ENCODE measurements around the genes NAA10, OPN1LW and IKBKG.

DNA sequence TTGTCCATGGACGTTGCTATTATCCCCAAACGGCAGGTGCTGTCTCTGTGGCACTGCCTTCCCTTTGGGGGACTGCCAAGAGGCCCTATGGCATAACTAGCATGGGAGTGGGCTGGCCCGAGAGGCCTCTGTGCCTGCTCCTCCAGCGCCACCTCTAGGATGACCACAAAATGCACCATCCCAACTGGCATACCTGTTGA lies 1.5 kb downstream of the SRPK3 start:
- PRO-cap, result no peak

DNA sequence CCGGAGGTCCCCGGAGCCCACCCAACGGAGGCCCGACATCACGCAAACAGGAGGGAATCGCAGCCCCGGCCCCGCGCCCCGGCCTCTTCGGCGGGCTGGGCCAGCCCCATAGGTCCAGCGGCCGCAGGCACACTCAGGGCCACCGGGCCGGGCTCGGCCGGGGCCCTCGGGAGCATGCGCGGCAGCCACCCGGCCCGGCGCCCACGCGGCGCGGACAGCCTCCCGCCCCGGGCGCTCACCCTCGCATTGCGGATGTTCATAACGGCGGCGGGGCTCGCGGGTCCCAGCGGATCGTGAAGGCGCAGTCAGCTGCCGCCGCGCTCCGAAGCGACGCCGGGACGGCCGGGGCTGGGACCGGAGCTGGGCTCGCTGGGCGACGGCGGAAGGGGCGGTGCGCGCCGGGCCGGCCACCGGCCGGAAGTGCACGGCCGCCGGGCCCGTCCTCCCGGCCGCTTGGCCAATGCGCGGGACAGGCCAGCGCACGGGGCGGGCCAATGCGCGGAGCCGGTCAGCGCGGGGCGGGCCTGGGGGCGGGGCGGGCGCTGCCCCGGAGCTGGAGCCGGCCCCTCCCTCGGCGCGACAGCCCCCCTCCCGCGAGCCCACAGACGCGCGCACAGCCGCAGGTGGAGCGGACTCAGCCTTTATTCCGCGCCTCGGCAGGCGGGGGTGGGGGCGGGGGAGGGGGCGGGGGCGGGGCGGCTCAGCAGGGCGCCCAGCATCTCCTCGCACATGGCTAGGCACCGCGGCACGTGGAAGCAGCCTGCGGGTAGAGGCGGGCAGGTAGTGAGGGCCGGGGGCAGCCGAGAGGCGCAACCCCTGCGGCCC lies at the start of gene NAA10:
NAA10 (minus strand) TSS at position 393 of the 825 bp plus-strand sequence.
- PRO-cap, result bidirectional peak, plus-strand start at position 604 of the sequence, minus-strand start at position 393 of the sequence

DNA sequence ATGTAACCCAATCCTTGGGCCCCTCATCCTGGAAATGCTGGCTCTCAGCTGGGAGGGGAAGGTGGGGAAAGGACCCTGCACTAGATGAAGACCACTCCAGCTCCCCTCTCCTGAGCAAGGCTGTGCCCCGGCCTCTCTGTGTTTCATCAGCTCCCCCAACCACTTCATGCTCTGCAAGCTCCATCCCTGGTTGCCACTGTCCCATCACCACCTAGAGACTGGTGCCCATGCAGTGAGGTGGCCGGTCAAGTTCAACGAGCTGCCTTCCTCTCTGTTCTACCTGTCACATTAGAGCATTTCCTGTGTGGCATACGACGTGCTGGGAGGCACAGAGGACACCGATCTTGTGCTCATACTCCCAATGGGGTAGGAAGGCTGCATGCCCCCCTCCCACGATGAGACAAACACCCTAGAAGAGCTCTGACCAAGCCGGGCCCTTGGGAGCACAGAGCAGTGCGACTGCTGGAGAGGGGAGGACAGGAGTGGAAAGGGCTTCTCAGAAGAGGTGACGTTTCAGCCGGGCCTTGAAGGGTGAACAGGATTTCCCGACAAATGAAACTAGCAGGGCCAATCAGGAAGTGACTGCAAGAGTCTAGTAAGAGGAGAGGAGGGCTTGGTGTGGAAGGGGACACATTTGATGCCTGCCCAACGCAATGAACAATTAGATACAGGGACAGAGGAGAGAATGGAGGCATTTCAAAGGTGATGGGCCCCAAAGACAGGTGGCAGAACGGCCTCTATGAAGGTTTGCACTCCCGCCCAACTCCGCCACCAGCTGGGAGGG lies 4.2 kb downstream of the HCFC1 start:
- PRO-cap, result no peak

- PRO-cap, result no peak
Measured at GRCh38 chrX:153968009-153969289, 3.2 kb downstream of the HCFC1 start.

GRCh38 chrX:153970496-153970896 lies 1.1 kb downstream of the HCFC1 start:
- PRO-cap, result no peak

DNA sequence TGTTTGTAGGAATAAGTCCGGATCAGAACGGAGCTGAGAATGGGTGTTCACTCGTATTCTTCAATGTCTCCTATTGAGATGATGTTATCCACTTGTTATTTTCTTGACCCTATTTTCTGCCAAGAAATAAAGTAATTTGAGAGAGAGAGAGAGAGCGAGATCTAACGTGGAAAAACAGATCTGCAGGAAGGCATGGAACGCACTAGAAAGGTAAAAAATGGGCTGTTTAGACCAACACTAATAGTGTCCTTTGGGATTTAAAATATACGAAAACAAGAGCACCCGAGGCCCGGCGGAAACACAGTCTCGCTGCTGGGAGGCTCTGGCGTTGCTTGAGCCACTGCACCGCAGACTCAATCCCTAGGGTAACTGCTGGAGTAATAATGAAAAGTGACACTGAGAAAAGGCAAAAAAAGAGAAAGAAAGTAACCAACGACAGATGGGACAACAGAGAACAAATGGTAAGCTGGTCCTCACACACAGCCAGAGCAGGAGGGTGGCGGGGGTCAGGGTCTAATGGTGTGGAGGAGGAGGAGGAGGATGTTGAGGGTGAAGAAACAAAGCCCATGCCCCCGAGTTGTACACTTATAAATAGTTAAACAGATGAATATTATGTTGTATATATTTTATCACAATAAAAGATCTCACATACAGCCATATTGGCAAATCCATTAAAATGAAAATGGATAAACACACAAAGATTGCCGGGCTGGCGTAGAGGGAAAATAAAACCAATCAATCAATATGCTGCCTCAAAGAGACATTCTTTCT lies 15.4 kb downstream of the IRAK1 start:
- PRO-cap, result no peak

- PRO-cap, result no peak
Measured at GRCh38 chrX:154012448-154012695, 7.3 kb downstream of the IRAK1 start.

DNA sequence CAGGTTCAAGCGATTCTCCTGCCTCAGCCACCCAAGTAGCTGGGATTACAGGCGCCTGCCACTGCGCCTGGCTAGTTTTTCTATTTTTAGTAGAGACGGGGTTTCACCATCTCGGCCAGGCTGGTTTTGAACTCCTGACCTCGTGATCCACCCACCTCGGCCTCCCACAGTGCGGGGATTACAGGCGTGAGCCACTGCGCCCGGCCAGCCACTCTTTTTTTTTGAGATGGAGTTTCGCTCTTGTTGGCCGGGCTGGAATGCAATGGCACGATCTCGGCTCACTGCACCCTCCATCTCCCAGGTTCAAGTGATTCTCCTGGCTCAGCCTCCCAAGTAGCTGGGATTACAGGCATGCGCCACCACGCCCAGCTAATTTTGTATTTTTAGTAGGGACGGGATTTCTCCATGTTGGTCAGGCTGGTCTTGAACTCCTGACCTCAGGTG lies 32.9 kb upstream of the IRAK1 start:
- PRO-cap, result no peak

GRCh38 chrX:154087035-154087857 lies 10.3 kb downstream of the MECP2 start:
- PRO-cap, result no peak

DNA sequence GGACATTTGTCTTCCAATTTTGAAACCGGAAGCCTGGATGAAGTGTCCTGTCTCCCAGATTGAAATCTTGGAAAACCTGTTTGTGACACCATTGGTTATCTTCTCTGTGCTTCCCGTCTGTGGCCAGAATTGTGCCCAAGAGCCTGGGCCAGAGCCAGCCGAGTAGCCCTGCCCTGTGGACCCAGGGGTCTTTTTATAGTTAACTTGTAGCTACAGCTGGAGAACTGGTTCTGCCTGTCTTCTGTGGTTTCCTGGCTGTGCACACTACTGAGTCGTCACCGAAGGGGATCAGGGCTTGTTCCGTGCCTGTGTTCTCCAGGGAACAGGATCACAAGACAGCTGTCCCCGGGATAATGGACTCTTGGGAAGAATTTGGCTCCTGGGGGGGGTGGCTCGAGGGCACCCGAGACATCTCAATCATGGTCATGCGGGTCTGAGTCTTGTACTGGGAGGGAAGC lies 22.1 kb upstream of the OPN1LW start:
- PRO-cap, result no peak

GRCh38 chrX:154136435-154137334 lies 7.4 kb upstream of the OPN1LW start:
- PRO-cap, result no peak

- PRO-cap, result no peak
Measured at GRCh38 chrX:154143999-154144493, at the start of gene OPN1LW. Gene OPN1LW (plus strand): TSS chrX:154144243.

GRCh38 chrX:154351577-154352465 lies 22.6 kb downstream of the FLNA start:
- PRO-cap, result no peak

DNA sequence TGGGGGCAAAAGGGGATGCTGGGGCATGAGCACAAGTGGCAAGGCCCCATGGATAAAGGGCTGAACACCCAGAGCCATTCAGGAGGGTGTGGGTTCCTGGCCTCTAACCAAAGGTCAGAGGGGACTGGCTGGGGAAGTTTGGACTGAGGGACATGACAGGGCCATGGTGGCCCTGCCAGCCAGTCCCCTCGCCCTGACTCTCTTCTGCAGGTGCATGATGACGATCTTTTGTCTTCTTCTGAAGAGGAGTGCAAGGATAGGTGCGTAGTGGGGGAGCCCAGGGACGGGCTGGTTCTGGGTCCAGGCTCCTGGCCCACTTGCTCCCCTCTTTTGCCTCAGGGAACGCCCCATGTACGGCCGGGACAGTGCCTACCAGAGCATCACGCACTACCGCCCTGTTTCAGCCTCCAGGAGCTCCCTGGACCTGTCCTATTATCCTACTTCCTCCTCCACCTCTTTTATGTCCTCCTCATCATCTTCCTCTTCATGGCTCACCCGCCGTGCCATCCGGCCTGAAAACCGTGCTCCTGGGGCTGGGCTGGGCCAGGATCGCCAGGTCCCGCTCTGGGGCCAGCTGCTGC lies 1.5 kb downstream of the EMD start:
- PRO-cap, result no peak

DNA sequence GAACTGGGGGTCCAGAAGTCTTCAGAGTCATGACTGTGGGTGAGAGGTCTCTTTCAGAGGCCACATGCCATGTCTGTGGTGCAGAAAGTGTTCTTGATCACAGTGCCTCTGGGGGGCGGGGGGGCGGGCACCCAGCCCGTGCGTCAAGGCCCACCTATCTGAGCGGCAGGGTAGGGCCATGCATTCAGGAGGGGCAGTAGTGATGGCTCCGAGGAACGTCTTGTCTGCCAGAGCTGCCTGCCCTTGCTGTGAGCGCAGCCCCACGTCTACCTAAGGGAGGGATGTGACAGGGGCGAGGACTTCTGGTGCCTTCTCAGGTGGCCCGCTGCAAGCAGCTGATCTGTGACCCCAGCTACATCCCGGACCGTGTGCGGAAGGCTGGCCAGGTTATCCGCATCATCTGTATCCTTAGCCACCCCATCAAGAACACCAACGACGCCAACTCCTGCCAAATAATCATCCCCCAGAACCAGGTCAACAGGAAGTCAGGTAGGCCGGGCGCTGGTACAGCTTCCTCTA lies 2.6 kb upstream of the FAM50A start:
- PRO-cap, result no peak

DNA sequence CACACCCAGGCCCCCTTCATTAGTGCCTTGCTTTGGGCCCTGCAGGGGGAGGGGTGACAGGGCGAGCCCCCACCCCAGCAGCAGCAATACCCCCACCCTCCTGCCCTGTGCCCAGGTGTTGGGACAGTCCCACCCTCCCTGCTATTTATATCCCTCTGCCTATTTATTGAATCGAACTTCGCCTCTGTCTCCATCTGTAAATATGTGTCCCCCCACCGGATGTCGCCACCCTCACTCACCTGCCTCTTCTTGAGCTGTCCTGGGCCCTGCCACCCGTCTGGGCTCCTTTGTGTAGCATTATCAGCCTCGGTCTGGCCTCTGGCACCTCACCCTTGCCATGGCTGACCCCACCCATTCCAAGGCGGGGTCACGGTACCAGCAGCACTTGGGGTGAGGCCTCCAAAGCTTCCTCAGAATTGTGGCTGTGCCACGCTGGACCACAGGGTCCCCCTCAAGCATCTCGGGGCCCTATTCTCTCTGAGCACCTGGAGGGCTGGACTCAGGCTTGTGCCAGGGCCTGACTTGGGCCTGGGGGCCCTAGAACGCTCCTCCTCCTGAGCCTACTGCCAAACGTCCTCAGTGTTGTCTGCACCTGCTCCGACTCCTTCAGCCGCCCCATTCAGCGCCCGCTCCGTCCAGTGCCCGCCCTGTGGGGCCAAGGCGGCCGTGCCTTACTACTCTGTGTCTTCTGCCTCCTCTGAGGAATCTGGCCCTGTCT lies 6.1 kb downstream of the LAGE3 start:
- PRO-cap, result no peak

GRCh38 chrX:154506259-154507041 lies 9.6 kb downstream of the FAM3A start:
- PRO-cap, result no peak

GRCh38 chrX:154546108-154546594 lies 495 bp downstream of the G6PD start:
- PRO-cap, result no peak

GRCh38 chrX:154546731-154547824 lies at the start of gene IKBKG:
Gene IKBKG (plus strand): TSS chrX:154547620.
- PRO-cap, result bidirectional peak, plus-strand start at chrX:154546984, minus-strand start at chrX:154546844; bidirectional peak, plus-strand start at chrX:154547421, minus-strand start at chrX:154547243; bidirectional peak, plus-strand start at chrX:154547622, minus-strand start at chrX:154547563

GRCh38 chrX:154748921-154749839 lies 1.7 kb downstream of the GAB3 start:
- PRO-cap, result no peak

Data from left ventricle myocardium (tissue), 1 donor.